Endothelial cell of umbilical vein (primary cell): ENCODE measurements around the gene NGLY1.

DNA sequence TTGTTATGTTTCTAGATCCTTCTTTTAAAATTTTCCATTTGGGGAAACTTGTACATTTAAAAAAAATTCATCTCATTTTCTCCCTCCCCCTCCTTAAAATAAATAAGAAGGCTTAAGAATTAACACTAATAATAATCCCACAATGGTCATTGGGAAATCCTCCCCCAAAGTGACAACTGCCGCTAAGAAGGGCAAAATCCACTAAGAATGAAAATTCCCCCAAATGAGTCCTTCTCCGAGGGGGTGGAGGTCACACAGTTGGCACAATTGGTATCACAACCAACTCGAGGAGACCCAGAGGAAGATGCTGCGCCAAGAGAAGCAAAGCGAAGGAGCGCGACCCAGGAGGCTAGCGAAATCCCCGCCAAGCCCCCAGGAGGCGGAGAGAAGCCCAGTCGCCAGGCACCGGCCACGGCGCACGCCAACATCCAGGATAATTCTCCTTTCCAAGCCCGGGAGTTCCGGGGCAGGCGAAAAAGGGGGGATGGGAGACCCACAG lies 907 bp downstream of the THRB start:
- PRO-cap = no peak
CAGE:
- cytosol, long polyA minus RNA = no peak
- cytosol, long polyA plus RNA = no peak
- long polyA plus RNA = no peak
- nucleus, long polyA minus RNA = no peak
- nucleus, long polyA plus RNA = no peak

DNA sequence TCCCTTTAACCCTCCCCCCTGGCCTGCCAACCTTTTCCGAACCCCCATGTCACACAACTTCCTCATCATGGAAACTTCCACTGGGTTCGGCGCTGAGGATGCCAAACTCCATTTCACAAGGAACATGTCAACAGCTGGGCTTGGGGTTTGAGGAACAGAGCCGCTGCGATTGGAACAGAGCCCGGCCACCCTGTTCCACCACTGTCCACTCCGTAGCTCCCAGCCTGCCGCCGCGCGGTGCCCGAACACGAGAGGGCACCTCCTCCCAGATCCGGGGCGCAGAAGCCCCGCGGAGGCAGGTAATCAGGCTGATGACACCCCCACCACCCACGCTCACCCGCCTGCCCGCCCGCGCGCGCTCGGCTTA lies 474 bp downstream of the THRB start:
- PRO-cap = no peak
CAGE:
- cytosol, long polyA minus RNA = no peak
- cytosol, long polyA plus RNA = no peak
- long polyA plus RNA = no peak
- nucleus, long polyA minus RNA = no peak
- nucleus, long polyA plus RNA = no peak

DNA sequence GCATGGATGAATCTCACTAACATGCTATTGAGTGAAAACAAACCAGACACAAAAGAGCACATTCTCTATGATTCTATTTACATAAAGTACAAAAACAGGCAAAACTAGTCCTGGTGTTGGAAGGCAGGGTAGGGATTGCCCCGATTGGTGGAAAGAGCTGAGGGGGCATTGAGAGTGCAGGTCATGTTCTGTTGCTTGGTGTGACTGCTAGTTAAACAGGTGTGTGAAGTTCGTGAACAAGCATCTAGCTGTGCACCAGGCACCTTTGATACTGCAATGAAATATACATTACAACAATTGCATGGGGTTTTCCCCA lies 26.3 kb upstream of the THRB start:
- PRO-cap = no peak
CAGE:
- cytosol, long polyA minus RNA = no peak
- cytosol, long polyA plus RNA = no peak
- long polyA plus RNA = no peak
- nucleus, long polyA minus RNA = no peak
- nucleus, long polyA plus RNA = no peak

DNA sequence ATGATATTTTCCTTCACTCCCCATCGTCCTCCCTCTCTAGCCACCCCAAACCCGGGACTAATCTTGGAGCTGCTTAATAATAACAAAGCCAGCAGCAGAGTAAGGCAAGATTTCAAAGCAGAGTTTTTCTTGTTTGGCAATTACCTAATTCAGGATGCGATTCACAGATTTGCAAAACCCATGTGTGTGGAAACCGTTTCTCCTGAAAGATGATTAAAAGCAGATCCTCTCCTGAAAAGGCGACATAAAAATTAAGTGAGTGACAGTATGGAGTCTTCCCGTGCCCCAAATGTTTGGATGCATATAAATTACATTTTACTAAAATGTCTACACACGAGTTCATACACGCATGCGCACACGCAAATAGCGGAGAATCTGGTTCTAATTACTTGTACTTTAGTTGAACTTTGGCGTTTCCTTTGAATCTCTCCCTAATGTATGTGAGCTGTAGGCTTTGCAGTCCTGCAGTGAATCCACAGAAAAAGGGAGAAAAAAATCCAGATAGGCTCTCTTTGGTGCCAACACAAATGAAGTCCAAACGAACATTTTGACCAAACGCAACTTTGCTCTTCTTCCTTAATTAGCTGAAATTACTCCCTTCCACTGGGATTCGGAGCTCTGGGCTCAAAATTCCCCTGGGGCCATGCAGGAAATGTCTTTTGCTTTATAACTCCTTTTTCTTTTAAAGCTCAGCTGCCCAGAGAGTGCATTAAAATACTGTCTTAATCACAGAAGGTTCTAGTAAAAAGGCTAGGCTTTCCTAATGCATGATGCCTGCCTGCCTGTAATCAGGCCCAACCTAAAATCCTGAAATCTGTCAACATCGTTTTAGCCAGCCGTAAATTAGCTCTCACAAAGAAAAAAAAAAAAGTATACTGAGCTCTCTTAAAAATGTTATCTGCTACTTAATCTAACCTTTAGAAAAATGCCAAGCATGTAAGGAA lies 26.0 kb downstream of the RARB start:
- PRO-cap = no peak
CAGE:
- cytosol, long polyA minus RNA = no peak
- cytosol, long polyA plus RNA = no peak
- long polyA plus RNA = no peak
- nucleus, long polyA minus RNA = no peak
- nucleus, long polyA plus RNA = no peak

- PRO-cap = no peak
CAGE:
- cytosol, long polyA minus RNA = no peak
- cytosol, long polyA plus RNA = no peak
- long polyA plus RNA = no peak
- nucleus, long polyA minus RNA = no peak
- nucleus, long polyA plus RNA = no peak
Measured at GRCh38 chr3:25468651-25469436, 40.8 kb downstream of the RARB start.

GRCh38 chr3:25474072-25474487 lies 46.0 kb downstream of the RARB start:
- PRO-cap = no peak
CAGE:
- cytosol, long polyA minus RNA = no peak
- cytosol, long polyA plus RNA = no peak
- long polyA plus RNA = no peak
- nucleus, long polyA minus RNA = no peak
- nucleus, long polyA plus RNA = no peak

DNA sequence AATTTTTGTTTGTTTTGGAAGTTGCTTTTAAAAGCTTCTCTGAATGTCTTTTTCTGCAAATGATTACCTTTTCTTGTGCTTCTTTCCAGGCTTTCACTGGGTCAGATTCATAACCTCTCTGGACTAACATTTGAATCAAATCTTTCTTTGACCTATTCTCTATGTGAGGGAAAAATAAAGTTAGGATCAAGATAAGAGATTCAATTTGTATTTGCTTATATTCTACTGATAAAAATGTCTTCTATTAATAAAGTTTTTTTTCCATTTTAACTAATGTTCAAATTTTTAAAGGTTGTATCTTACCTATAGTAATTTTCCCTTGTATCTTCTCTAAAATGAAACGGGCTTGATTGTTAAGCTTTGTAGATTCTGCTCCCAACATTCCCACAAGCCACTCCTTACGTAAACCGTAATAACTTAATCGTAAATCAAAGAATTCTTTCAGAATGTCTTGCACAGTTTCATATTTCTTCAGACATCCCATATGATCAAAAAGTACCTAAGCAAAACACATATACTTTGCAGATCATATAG lies 46.3 kb downstream of the TOP2B start:
- PRO-cap = no peak
CAGE:
- cytosol, long polyA minus RNA = no peak
- cytosol, long polyA plus RNA = no peak
- long polyA plus RNA = no peak
- nucleus, long polyA minus RNA = no peak
- nucleus, long polyA plus RNA = no peak

DNA sequence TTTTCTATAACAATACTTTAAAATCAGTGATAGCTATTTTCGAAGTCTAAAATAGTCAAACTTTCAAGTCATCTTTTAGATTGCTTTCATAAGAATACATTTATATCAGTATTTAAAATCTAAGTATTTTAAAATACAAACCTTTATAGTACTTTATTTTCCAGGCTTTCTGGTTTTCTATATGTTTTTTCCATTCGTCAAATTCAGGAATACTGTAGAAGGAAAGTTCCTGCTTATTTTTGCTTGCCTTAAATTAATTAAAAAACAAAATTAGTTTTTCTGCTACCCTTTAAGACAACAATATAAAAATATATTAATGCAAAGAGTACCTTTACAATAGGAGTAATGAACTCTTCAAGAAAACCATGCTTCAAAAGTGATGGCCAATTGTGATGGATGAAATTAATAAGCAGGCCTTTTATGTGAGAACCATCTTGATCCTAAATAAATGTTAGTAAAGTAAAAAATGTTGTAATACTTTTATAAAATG lies 36.0 kb downstream of the TOP2B start:
- PRO-cap = no peak
CAGE:
- cytosol, long polyA minus RNA = no peak
- cytosol, long polyA plus RNA = no peak
- long polyA plus RNA = no peak
- nucleus, long polyA minus RNA = no peak
- nucleus, long polyA plus RNA = no peak

- PRO-cap = bidirectional peak, plus-strand start at chr3:25782920, minus-strand start at chr3:25782903; bidirectional peak, plus-strand start at chr3:25783123, minus-strand start at chr3:25782993; bidirectional peak, plus-strand start at chr3:25783624, minus-strand start at chr3:25783443
CAGE:
- cytosol, long polyA minus RNA = start-site peak on the minus strand at chr3:25783442-25783448, 184 reads
- cytosol, long polyA plus RNA = start-site peak on the minus strand at chr3:25783398-25783445, 262 and 561 reads in 2 replicates
- long polyA plus RNA = start-site peak on the minus strand at chr3:25783398-25783438, 896 and 384 reads in 2 replicates
- nucleus, long polyA minus RNA = start-site peak on the minus strand at chr3:25783401-25783445, 927 reads
- nucleus, long polyA plus RNA = start-site peak on the minus strand at chr3:25783398-25783418, 203 and 191 reads in 2 replicates
Measured at GRCh38 chr3:25782520-25783531, at the start of gene NGLY1. TSS of gene NGLY1 (minus strand) at chr3:25783443.

DNA sequence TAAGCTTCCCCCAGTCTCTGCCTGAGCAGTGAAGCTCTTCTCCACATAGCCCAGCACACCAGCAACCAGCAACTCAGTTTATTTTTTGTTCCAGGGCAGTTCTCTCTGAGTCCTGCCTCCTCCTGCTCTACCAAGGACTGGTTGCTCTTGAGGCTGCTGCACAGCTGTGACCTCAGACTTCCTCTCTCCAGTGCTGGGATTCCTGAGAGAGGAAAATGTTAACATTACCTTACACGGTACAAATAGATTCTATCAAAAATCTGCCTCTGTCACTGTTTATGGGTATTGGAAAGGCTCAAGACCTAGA lies 294.8 kb downstream of the OXSM start:
- PRO-cap = no peak
CAGE:
- cytosol, long polyA minus RNA = no peak
- cytosol, long polyA plus RNA = no peak
- long polyA plus RNA = no peak
- nucleus, long polyA minus RNA = no peak
- nucleus, long polyA plus RNA = no peak

DNA sequence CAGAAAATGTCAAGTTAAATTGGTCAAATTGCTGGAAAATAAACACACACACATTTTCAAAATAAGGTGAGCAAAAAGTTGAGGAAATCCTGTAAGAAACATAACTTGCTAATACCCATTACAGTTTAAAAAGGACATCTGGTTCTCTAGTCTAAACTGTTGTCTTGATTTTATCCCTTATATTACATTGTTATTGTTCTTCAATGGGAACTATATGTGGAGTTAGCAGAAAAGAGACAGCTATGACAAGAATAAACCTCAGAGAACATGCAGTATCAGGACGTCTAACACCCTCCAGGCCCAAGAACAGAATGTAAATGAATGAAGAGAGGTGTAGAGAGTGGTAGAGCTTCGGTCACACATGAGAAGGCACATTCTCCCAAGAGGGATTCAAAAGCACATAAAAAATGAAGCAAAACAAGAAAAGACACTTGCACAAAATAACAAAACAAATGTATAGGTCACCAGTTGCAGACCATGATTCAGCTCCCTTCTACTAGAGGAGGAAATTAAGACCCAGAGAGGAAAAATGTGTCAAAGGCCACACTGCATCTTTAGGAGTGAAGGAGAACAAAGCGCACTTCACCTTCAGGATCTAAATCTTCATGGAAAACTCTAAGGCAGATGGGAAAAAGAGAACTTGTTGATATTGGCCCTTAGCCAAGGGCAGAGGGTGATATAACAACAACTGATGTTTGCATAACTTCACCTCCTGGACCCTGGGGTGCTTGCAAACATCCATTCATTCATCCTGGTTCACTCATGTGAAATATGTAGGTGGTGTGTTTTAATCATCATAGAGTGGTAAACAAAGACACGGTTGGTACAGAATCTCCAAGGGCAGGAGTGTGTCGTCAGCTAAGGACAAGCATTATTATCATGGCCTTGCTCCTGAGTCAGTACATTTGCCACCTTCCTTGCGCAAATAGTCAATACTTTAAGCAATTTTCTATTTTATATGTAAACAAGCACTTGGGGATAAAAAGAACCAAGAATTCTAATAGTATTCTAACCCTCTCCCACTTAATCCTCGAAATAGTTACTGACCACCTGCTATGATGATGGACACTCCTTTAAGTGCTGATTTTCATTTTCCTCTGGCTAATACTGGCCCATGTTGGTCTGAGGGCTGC lies 8.8 kb downstream of the NEK10 start:
- PRO-cap = no peak
CAGE:
- cytosol, long polyA minus RNA = no peak
- cytosol, long polyA plus RNA = no peak
- long polyA plus RNA = no peak
- nucleus, long polyA minus RNA = no peak
- nucleus, long polyA plus RNA = no peak

DNA sequence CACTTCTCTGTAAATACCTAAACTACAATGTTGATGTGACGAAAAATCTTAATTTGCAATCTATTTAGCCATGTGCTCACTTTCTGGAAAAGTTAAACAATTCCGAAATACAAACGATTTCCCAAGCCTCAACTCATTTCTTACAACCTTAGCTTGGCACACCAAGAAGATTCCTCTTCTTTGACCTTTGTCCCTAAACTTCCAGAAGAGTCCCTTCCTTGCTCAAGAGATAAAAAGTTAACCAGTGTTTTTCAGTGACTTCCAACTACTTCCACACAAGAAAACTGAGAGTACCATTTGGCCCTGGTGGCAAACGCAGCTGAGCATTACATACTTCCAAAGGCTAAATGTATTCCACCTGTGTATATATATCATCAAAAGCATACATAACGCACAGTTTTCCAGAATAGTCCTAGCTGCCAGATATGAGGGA lies 57.0 kb upstream of the NEK10 start:
- PRO-cap = no peak
CAGE:
- cytosol, long polyA minus RNA = no peak
- cytosol, long polyA plus RNA = no peak
- long polyA plus RNA = no peak
- nucleus, long polyA minus RNA = no peak
- nucleus, long polyA plus RNA = no peak

GRCh38 chr3:27535523-27535722 lies 51.2 kb upstream of the SLC4A7 start:
- PRO-cap = no peak
CAGE:
- cytosol, long polyA minus RNA = no peak
- cytosol, long polyA plus RNA = no peak
- long polyA plus RNA = no peak
- nucleus, long polyA minus RNA = no peak
- nucleus, long polyA plus RNA = no peak

GRCh38 chr3:27881353-27881946 lies 159.3 kb upstream of the EOMES start:
- PRO-cap = no peak
CAGE:
- cytosol, long polyA minus RNA = no peak
- cytosol, long polyA plus RNA = no peak
- long polyA plus RNA = no peak
- nucleus, long polyA minus RNA = no peak
- nucleus, long polyA plus RNA = no peak

DNA sequence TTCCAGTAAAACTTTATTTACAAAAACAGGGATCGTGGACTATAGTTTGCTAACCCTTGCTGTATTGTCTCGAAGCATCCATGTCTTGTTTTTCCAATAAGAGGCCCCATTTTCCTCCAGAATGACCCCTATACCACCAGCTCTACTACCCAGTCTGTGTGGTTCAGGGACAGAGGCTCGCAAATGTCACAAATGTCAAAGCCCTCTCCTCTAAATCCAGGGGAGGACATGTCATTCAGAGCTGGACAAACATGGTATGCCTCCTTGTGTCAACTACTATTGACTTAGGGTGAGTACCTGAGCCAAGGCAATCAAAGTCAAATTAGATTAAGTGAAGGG lies 186.8 kb upstream of the EOMES start:
- PRO-cap = no peak
CAGE:
- cytosol, long polyA minus RNA = no peak
- cytosol, long polyA plus RNA = no peak
- long polyA plus RNA = no peak
- nucleus, long polyA minus RNA = no peak
- nucleus, long polyA plus RNA = no peak

DNA sequence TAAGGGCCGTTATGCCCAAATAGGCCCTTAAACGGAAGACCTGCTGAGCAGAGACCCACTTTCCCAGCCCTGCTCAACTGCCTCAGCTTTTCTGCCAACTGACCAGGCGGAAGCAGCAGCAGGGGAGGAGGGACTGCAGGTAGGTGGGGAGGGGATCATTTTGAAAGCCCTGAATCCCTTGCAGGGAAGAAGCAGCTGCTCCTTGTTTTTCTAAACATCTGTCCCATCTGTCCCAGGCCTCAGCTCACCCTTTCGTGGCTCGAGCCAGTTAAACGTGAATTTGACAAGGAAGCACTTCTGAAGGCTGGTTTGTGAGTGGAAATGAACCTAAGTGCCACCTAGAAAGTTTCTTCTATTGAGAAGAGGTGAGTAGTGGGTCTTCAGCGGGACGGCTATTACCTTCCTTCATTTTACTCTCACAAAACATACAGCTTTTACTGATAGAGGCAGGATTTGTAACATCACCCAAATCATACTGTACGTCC lies 883 bp upstream of the CMC1 start:
- PRO-cap = no peak
CAGE:
- cytosol, long polyA minus RNA = no peak
- cytosol, long polyA plus RNA = no peak
- long polyA plus RNA = no peak
- nucleus, long polyA minus RNA = no peak
- nucleus, long polyA plus RNA = no peak

DNA sequence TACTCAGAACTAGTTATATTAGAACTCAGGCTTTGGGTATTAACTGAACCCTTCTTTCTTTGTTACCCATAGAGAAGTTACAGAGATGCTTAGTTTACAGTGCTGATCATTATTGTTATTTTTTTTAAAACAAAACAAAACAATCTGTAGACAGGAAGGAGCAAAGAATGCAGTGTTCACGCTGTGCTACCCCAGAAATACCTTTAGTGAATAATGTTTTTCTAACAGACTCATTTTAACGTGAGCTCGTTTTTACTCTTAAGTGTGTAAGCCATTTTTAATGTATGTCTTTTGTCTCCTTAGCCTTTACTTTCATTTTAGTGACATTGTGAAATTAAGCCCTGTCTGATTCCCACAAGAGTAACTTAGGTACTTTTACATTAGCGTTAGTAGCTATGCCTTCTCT lies 53.4 kb downstream of the CMC1 start:
- PRO-cap = no peak
CAGE:
- cytosol, long polyA minus RNA = no peak
- cytosol, long polyA plus RNA = no peak
- long polyA plus RNA = no peak
- nucleus, long polyA minus RNA = no peak
- nucleus, long polyA plus RNA = no peak

DNA sequence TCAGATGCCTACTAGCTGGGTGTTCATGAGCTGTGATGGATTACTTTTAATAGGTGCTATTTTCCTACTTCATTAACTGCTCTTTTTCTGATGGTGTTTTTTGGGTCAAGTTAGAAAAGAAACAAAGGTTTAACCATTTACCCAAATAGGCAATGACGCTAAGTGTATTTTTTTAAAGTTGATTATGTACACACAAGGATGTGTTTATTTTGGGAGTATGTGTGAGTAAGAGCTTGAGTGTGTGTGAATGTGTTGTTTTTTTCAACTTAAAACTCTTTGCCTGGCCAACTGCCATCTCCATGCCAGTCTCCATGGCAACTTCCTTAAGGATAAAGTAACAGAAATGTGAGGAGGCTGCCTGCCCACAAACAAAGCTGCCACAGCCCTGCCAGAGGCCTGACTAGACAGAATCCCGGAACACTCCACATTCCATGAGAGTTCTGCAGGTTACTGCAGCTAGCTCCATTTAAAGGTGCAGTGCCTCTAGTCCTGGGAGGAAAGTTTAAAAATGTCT lies 215.5 kb upstream of the RBMS3 start:
- PRO-cap = bidirectional peak, plus-strand start at position 427 of the sequence, minus-strand start at position 404 of the sequence
CAGE:
- cytosol, long polyA minus RNA = no peak
- cytosol, long polyA plus RNA = no peak
- long polyA plus RNA = no peak
- nucleus, long polyA minus RNA = no peak
- nucleus, long polyA plus RNA = no peak

GRCh38 chr3:29281249-29281836 lies 472 bp downstream of the RBMS3 start:
- PRO-cap = bidirectional peak, plus-strand start at chr3:29281417, minus-strand start at chr3:29281406; bidirectional peak, plus-strand start at chr3:29281911, minus-strand start at chr3:29281811
CAGE:
- cytosol, long polyA minus RNA = start-site peak on the minus strand at chr3:29281750-29281795, 5 reads
- cytosol, long polyA plus RNA = start-site peak on the plus strand at chr3:29280836-29281697, 92 and 90 reads in 2 replicates
- long polyA plus RNA = no peak
- nucleus, long polyA minus RNA = start-site peak on the plus strand at chr3:29281327-29281393, 250 reads; start-site peak on the plus strand at chr3:29281594-29281636, 79 reads
- nucleus, long polyA plus RNA = start-site peak on the minus strand at chr3:29281639-29281806, 13 and 14 reads in 2 replicates

DNA sequence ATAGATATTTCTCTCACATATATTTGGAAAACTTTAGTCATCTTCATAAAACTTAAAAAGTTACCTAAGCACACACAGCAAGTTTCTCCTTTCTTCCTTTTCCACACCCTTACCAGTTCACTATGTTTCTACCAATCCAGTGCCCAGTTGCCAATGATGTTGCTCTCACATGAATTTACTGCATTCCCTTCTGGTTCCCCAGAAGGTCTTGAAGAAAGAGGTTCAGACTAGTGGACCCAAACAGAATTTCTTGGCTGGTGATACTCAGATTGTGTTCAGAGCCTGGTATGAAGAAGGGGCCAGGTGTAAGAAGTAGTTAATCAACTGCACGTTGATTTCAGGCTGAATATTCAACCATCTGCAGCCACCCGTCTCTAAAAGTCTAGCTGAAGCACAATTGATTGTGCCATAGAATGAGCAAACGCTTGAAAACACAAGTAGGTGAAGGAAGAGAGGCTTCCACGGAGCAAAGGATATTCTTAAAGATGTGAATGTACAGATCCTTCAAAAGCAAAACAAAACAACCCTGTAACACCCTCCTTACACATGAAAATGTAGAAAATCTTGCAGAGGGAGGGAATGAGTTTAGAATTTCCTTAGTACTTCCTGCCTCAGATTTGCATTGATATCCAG lies 4.6 kb downstream of the RBMS3 start:
- PRO-cap = no peak
CAGE:
- cytosol, long polyA minus RNA = no peak
- cytosol, long polyA plus RNA = no peak
- long polyA plus RNA = no peak
- nucleus, long polyA minus RNA = no peak
- nucleus, long polyA plus RNA = no peak